ENCODE measurements around a stretch of chr22.

DNA sequence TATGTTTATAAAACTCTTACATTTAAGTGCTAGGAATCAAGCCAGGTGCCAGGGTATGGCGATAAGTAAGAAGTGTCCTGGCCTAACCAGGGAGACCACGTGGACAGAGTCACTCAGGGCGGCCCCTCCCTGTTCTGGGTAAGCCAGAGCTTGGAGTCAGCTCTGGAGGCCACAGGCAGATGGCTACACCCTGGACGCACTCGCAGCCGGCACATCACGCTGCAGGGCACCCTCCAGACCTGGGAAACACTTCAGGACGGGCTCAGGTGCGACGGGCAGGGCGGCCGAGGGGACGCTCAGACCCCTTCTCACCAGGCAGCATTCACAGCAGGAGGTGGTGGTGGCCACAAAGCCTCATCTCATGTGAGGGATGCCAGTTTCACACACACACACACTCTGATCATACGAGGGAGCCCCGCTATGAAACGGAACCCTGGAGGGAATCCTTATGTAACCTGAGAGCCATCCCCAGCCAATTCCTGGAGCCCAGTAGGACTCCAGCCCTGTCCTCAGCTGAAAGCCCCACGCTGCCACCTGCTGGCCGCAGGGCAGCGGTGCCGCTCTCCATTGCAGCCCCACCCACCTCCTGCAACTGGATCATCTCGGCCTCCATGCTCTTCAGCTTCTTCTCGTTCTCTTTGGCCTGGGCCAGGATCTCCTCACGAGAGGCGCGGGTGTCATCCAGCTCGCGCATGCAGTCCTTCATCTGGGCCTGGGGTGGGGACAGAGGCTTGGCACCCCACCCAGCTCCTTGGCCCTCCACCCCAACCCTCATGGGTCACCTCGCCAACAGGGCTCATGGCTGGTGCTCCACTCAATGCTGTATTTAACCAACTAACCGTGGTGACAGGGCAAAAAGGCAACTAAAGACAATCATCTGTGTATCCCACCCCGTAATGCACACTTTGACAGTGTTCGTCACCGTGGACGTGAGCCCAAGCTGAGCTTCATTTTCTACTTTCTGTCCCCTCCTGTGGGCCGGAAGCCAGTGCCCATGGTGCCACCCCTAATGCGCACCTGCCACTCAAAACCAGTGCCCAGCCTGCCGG, 33.5 kb downstream of the APOL1 start:
- PRO-cap = no peak

GRCh38 chr22:36291808-36292372, 39.0 kb downstream of the APOL1 start:
- PRO-cap = no peak

- PRO-cap = no peak
Measured at GRCh38 chr22:36292373-36292710, 39.4 kb downstream of the APOL1 start.

- PRO-cap = no peak
Measured at GRCh38 chr22:36321302-36321887, 66.4 kb downstream of the MYH9 start.

DNA sequence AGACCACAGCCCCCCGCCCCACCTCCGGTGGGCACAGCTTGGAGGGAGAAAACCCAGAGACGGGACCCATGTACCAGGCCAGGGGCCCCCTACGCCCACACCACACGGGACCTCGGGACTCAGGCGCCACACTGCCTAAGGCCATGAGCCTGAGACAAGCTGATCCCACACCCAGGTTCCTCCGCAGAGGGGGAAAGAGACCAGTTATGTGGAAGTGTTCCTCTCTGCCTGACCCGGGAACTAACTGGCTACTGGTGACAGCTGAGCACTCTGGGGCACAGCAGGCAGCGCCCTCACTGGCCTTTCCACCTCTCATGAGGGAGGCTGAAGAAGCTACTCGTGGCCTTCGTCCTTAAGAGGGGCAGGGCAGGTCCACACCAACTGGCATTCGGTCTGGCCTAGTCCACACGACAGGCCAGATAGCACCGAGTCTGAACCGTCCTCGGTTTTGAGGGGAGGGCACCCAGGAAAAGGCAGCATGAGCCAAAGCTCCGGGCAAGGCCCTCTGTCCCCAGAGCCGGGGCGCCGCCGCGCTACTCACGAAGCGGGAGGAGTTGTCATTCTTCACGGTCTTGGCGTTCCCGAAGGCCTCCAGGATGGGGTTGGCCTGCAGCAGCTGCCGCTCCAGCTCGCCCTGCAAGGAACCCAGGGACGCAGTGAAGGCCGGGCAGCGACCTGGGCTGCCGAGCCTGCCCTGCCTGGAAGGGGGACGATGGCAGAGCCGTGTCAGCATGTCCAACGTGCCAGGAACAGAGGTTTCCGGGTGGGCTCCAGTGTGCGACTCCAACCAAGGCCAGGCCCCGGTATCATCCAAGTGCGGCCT, 65.7 kb downstream of the MYH9 start:
- PRO-cap = no peak

DNA sequence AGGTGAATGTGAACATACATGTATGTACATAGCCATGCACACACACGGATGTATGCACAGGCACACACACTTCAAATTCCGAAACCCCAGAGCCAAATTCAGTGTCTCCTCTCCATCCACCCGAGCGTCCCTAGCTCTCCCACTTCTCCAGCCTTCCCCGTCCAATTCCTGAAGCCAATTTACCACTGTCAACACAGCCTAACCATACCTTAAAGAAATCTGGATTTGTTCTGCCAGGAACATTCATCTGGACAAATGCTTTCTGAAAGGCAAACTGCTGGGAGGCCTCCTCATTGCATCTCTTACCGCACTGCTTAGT, 57.8 kb downstream of the MYH9 start:
- PRO-cap = no peak

GRCh38 chr22:36399461-36399761, 11.6 kb upstream of the MYH9 start:
- PRO-cap = no peak

DNA sequence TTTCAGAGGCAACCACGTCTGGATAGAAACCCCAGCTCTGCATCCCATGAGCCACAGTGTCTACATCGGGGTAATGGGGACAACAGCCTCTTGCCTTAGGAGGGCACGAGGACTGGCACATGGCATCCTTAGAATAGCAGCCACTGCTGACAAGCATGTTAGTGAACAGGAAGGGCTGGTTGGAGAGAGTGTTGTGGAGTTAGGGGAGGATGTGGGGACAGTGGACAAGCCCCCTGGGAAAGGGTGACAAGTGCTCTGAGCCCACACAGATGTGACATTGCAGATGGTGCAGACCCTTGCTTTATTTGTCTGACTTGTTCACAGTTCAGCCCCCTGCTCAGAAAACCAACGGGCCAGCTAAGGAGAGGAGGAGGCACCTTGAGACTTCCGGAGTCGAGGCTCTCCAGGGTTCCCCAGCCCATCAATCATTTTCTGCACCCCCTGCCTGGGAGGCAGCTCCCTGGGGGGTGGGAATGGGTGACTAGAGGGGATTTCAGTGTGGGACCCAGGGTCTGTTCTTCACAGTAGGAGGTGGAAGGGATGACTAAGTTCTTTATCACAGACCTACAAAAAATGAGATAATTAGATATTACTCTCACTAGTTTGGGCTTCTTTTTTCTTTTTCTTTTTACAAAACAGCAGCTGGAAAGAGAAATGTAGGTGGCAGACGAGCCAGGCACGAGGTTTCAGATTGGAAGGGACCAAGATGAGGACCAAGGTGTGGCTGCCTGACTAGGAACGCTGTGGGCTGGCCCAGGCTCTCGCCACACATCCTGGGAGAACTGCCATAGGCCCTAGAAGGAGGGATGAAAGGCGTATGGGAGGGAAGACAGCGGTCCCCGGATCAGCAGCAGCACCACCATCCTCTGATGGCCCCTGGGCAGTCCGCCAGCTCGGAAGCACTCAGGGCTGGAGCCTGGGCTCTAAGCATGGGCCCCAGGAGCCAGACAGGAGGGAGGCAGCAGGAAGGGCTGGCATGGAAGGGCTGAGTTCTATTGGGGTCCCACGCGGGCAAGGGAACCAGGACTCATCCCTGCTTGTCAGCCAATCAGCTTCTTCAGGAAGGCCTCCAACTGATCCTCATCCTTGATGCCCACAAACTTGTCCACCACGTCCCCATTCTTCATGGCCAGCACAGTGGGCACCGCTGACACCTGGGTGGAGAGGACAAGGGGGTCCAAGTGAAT, 14.3 kb downstream of the TXN2 start:
- PRO-cap = no peak

- PRO-cap = no peak
Measured at GRCh38 chr22:36569862-36570372, 41.0 kb upstream of the EIF3D start.

DNA sequence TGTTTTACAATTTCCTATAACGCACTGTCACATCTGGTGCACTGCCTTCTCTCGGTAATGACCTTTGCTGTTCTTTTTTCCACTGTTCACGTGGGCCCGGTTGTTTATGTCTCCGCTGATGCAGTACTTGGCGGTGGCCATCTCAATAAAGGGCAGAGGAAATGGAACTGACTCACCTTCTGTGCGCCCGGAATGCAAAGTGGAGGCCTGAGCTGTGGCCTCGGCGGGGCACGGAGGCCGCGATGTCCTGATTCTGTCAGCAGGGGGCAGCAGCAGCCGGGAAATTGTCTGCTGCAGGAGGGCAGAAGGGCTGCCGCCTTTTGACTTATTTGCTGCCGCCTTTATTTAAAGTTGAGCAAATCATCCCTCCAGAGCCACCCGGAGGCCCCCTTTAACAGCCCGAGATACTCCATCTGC, 6.0 kb upstream of the IFT27 start:
- PRO-cap = no peak

DNA sequence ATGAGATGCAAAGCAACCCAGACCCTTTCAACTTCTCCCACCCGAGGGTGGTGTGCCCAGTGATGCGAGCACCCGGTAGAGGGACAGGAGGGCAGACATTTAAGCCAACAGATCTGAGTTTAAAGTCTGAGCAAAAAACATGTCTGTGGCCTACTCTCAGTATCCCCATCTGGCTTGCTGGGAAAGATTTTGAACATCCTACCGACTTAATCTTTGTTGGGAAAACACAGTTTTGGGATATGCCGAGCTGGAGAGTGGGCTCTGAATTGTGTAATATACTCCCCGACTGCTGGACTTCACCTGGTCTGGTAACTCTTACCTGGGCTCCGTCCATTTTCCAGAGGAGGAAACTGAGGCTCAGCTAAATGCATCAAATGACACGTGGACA, 10.6 kb upstream of the IFT27 start:
- PRO-cap = no peak

- PRO-cap = no peak
Measured at GRCh38 chr22:36861955-36862737, 1.3 kb downstream of the NCF4 start.

DNA sequence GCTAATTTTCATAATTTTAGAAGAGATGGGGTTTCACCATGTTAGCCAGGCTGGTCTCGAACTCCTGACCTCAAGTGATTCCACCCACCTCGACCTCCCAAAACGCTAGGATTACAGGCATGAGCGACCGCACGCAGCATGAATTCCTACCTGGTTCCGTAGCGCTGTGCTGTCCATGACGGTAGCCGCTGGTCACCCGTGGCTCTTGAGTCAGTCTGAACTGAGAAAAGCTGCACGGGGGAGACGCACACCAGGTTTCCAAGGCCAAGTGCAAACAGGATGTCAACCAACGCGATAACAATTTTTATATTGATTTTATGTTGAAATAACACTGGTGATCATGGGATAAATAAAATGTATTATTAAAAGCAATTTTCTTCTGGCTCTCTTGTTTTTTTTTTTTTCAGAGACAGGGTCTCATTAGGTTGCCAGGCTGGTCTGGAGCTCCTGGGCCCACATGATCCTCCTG, 826 bp upstream of the TMPRSS6 start:
- PRO-cap = no peak

DNA sequence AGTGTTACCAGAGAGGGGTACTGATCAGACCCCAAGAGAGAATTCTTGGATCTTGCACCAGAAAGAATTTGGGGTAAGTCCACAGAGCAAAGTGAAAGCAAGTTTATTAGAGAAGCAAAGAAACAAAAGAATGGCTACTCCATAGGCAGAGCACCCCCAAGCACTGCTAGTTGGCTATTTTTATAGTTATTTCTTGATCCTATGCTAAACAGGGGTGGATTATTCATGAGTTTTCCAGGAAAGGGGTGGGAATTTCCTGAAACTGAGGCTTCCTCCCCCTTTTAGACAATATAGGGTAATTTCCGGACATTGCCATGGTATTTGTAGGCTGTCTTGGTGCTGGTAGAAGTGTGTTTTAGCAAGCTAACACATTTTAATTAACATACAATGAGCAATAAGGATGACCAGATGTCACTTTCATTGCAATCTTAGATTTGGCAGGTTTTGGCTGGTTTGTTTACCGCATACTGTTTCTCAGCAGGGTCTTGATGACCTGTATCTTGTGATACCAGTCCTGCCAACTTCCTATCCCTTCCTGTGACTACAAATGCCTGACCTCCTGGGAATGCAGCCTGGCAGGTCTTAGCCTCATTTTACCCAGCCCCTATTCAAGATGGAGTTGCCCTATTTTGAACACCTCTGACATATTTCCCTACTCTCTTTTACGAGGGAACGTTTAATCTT, 931 bp upstream of the C1QTNF6 start:
- PRO-cap = no peak

DNA sequence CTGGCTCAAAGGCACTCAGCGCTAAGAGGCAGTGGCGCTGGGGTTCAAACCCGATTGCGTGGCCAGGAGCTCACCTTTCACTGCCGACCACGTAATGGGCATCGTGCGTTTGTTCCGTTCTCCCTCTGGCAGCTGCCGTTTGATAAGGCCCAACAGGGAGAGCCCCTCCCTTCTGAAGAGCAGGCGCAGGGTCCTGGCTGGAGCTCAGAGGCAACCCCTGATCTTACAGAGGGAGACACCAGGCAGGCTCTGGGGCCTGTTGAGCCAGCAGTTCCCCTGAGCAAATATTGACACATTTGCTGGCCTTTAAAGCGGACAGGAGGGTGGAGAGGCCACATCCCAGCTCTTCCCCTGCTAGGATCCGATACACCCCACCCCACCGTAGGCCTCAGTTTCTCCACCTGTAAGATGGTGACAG, 11.7 kb upstream of the C1QTNF6 start:
- PRO-cap = no peak

GRCh38 chr22:37241233-37241979, 2.7 kb downstream of the RAC2 start:
- PRO-cap = no peak

- PRO-cap = no peak
Measured at GRCh38 chr22:37243249-37244086, 601 bp downstream of the RAC2 start.

- PRO-cap = no peak
Measured at GRCh38 chr22:37314684-37315406, 32.5 kb downstream of the CYTH4 start.

- PRO-cap = no peak
Measured at GRCh38 chr22:37501146-37502267, 15.3 kb upstream of the MFNG start.

- PRO-cap = bidirectional peak, plus-strand start at chr22:37561081, minus-strand start at chr22:37560955
Measured at GRCh38 chr22:37560601-37561508, 575 bp downstream of the CDC42EP1 start.

Data from osteocyte (in vitro differentiated cells).